Measurements from ENCODE around the genes HPGD, ADAM29 and SPATA4.

DNA sequence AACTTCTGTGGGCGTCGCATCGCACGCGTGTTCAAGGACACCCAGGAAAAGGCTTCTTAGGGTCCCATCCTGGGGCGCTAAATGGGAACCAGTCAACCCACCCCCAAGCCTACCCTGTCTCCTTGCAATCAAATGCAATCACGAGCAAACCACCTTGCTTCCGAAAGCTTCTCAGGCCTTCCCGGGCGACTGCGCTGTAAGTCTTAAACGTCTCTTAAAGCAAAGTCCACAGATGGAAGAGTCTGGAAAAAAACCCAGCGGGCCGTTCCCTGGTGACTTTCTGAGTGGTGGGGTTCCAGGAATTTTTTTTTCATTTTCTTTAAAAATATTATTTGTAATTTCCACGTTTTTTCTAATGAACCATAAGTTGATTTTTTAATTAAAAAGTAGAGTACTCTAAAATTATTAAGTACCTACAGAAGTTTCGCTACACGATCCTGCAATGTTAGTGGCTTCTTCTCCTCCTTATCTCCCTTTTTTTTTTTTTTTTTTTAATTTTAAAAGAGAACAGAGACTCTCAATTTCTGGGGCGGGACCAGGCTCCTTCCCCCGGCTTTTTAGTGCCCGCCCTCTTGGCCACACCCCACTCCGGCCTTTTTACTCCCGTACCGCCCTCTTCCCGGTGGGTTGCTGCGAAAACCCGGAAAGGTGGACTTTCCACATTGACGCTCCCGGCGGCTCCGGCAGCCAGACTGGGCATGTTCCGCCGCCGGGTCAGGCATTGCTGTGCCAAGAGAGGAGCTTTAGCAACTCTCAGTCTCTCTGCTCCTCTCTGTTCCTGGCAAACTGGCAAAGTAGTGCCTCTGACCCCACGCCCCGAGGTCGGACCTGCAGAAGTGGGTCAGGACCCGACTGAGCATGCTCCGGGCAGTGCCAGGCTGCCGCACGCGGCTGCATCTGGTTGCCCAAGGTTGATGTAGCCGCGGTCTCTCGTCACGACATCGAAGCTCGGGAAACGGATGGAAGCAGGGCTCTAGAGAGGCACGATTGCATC lies 849 bp upstream of the MFAP3L start:
- PRO-cap, result no peak

GRCh38 chr4:171080102-171080355 lies 733.2 kb upstream of the GALNTL6 start:
- PRO-cap, result no peak

GRCh38 chr4:172599859-172600356 lies 568.7 kb upstream of the GALNT7 start:
- PRO-cap, result no peak

DNA sequence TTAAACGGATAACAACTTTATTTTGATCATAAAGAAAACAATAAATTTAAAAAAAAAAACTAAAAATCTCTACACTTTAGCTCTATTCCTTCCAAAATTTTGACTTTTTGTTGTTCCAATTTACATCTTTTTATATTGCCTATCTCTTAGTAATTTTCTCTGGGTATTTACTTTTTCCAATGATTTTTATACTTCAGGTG lies 463.3 kb upstream of the GALNT7 start:
- PRO-cap, result no peak

GRCh38 chr4:172995114-172996054 lies 173.2 kb upstream of the GALNT7 start:
- PRO-cap, result no peak

- PRO-cap, result no peak
These were observed 7.8 kb downstream of the GALNT7 start for GRCh38 chr4:173176162-173177046.

GRCh38 chr4:173334513-173334828 lies 313 bp upstream of the HMGB2 start:
- PRO-cap, result no peak

DNA sequence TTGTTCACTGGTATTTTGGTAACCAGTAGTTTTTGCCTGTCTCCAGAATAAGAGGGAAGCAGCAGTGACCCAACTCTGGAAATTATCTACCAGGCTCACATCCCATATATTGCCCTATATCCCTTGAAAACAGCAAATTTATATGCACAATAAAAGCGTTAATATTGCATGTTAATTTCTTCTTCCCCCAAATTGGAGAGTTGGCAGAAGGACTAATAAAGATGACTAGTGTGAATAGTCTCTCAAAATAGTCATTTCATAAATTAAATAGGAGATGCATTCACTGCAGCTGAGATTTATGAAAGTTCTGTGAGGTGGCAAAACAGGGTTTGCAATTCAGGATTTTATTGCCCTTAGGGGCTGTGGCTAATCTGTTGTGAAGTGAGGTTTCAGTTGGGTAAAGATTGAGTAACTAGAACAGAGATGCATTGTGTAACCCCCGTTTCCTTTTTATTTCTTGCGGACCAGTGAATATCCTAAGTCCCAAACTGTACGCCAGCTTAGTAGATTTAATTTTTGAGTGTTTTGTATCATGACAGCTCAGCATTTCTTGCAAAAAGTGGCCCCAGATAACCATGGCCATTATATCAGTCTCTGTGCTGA lies 16.1 kb upstream of the SCRG1 start:
- PRO-cap, result no peak

- PRO-cap, result no peak
These were observed 17.2 kb upstream of the SCRG1 start for GRCh38 chr4:173415935-173416646.

GRCh38 chr4:174522217-174523003 lies at the start of gene HPGD:
HPGD (minus strand) TSS chr4:174522488.
- PRO-cap, result bidirectional peak, plus-strand start at chr4:174522660, minus-strand start at chr4:174522641

- PRO-cap, result no peak
These were observed at the start of gene ADAM29 for GRCh38 chr4:174918141-174918712. ADAM29 (plus strand) TSS chr4:174918358.

DNA sequence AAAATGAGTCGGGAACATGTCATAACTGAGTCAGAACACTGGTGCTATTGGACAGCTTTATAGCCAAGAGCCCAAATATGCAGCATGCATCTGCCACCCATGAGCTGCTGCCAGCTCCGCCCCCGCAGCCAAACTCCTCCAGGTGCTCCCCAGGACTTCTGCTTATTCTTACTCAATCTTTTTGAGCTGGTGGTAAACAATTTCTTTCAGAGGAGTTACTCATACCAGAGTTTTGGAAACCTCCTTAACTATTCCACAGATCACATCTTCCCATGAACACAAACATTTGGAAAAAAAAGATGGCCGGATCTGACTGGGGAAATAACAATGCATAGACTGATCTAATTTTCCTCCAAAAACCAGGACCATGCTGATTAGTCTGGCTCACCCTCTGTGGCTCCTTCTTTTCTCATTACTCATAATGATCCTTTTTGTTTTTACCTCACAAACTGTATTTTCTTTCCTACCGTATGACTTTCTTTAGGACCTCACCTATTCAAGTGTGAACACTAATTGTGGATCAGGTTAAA lies 399.9 kb downstream of the GPM6A start:
- PRO-cap, result no peak

DNA sequence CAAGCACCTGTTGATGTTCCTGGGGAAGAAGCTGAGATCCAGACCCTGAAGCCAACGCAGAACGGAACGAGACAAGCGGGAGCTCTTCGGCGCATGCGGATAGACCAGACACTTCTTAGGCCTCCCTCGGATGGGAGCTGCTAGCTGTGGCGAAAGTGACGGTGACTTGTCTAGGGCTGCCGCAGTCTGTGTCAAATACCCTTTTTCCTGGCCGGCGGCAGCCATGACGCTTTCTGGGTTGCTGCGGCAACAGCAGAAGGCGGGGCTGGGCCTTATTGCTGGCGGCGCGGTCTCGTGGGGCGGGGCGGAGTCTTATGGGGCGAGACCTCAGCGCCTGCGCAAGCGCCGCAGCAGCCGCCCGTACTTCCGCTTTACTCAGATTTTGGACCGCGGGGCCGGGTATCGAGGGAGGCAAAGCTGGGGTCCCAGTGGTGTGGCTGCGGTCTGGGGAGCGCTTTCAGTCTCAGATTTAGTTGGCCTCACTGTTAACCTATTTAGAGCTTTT lies at the start of gene SPATA4:
SPATA4 (minus strand) TSS at position 248 of the 505 bp plus-strand sequence.
- PRO-cap, result bidirectional peak, plus-strand start at position 378 of the sequence, minus-strand start at position 188 of the sequence

DNA sequence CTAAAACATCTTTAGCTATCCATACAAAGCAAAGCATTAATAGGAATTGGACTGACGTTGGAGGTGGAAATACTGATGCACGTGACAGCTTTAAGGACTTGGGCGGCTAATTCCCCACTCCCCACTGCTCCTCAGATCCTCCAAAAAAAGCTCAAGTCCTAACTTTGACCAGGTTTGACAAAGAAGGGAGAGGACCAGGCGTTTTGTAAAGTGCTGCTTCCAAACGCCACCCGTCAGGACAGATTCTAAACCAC lies 490 bp upstream of the SPCS3 start:
- PRO-cap, result no peak

DNA sequence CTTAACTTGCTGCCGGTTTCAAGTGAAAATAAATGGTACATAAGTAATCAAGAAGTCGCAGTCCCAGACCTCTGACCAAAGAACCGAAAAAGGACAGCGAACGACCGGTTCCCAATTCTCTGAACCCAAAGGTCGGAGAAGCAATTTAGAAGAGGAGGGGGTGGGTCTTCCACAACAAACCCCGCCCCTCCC lies 267 bp upstream of the SPCS3 start:
- PRO-cap, result bidirectional peak, plus-strand start outside the sequence, minus-strand start at position 121 of the sequence

- PRO-cap, result no peak
These were observed 218.4 kb downstream of the SPCS3 start for GRCh38 chr4:176538084-176538645.

GRCh38 chr4:176781822-176782161 lies 10.9 kb downstream of the VEGFC start:
- PRO-cap, result no peak

DNA sequence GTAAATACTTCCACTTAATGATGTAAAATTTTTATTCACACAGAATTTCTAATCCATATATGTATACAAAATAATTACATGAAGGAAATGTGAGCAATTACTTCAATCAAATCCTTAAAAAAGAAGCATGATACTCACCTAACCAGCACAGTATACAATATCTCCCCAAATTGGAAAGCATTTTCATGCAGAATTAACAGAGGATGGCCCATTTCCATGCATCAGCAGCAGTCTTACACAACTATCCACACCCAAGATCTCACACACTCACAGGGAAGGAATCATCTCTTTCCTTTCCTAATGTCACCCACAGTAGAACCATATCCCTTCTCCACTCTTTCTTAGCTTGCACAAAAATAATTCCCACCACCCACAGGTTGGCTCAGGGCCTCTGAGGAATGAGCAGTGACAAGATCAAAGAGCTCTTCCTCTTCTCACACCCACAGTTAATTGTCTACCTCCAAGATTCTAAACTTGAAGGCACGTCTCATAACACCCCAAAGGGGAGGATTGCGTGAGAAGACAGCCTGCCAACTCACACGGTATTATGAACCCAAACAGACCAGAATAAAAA lies 217.6 kb upstream of the VEGFC start:
- PRO-cap, result no peak

GRCh38 chr4:178532074-178532510 lies 1089.9 kb upstream of the AGA start:
- PRO-cap, result no peak

GRCh38 chr4:179170359-179170745 lies 1728.1 kb upstream of the AGA start:
- PRO-cap, result no peak

All from penis (tissue), 1 donor.